Peritoneum (tissue), 1 donor: ENCODE measurements around a stretch of chr14.

DNA sequence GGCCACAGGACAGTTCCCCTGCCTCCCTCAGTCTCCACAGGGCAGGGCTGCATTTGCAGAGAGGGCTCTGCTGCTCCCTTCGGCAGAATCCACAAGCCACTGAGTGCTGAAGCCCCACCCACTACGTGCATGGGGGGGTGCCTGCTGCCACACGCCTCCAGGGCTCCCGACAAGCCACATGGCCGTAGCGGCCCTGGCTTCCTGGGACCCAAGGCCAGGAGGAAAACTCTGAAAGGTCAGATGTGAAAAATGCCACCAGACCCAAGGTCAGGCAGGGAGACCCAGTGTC is 43.1 kb downstream of the CCDC85C start:
- PRO-cap = no peak

DNA sequence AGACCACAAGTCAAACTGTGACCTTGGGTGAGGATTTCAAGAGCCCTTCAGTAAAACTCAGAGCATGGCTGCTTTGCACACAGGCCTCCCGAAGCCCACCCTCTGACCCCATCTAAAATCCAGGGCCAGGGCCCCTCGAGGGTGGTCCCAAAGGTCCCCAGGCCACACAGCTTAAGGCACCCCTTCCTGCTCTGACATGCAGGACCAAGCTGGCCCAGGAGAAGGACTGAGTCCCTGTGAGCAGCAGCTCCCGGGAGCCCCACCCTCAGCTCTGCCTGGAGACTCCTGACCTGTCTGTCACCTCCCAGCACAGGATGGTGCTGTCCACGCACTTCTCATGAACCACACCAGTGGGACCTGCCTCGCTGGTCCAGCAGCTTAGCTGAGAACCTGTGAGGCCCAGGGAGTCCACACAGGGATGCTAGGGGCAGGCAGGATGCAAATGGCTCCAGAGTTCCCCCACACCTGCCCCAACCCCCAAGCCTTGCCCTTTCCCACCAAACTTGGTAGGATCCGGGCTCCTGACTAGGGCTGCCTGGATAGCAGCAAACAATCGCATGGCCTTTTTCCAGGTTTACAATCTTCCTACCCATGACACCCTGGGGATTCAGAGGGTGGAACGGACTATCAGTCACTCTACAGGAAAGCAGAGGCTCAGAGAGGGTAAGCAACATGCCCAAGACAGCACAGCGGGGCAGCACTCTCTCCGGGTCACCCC is 27.7 kb downstream of the CCDC85C start:
- PRO-cap = no peak

GRCh38 chr14:99605230-99606121 is 1.5 kb upstream of the CCDC85C start:
- PRO-cap = no peak

GRCh38 chr14:99974796-99975361 is 90.3 kb upstream of the EVL start:
- PRO-cap = no peak

DNA sequence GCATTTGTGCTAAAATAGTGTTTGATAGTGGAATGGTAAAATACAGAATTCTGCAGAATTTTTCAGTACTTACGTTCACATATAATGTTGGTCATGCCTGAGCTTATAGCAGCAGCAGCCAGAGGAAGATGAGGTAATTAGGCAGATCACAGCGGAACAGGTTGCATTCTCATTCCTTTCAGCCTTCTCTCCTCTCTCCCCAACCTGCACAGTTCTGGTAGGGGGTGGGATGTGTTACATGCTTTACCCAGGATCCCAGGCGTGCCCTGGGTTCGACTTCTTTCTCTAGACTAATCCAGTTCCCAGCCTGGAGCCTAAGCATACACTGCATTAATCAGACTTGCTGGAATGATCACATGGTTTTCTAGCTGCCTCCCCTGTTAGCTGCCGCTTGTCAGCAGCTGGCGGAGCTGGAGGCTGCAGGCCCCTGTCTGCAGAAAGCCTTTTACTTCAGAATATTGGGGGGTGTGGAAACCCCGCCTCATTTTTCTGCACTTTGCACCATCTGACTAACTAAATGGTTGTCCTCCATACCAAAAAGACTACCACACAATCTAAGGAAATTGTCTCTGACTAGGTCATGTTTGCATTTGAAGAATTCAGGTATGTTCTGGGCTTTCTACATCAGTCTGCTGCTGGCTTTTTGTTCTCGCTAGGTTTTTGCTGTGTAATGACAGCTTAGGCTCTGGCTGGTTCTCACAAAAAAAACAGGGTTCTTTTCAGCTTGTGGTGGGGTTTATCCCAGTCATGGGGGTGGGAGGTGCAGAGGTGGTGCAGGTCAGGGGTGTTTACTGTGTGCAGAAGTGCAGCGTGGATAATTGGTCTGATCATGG is 45.9 kb upstream of the EVL start:
- PRO-cap = no peak

GRCh38 chr14:100070083-100070693 is 5.0 kb downstream of the EVL start:
- PRO-cap = no peak

DNA sequence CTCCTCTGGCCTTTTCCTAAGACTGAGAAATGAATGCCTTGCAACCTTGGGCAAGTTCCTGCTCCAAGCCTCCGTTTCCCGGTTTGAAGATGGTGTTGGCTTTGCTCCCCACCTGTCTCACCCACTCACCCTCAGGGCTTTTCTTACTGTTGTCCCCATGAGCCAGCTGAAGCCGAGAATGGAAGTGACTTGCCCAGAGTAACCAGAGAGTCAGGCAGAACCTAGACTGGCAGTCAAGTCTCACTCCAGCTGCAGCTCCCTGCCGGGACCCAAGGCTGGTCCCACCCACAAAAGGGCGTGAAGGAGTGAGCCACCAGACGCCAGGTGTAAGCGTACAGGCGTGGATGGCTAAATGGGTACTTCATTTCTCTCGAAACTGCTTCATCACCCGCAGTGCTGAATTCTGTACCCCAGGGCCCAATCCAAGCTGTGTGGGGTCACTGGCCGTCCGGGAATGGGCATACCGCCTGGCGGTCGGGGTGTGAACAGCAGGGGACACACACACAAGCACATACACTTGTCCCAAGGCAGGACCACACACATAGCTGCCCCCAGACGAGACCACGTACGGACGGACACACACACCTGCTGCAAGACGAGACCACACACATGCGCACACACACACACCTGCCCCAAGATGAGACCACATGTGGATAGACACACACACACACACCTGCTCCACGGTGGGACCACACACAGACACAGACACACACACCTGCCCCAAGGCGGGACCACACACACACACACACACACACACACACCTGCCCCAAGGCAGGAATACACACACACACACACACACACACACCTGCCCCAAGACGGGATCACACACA is 34.8 kb downstream of the DEGS2 start:
- PRO-cap = no peak

- PRO-cap = no peak
These were observed 21.0 kb downstream of the DEGS2 start for GRCh38 chr14:100138251-100138994.

DNA sequence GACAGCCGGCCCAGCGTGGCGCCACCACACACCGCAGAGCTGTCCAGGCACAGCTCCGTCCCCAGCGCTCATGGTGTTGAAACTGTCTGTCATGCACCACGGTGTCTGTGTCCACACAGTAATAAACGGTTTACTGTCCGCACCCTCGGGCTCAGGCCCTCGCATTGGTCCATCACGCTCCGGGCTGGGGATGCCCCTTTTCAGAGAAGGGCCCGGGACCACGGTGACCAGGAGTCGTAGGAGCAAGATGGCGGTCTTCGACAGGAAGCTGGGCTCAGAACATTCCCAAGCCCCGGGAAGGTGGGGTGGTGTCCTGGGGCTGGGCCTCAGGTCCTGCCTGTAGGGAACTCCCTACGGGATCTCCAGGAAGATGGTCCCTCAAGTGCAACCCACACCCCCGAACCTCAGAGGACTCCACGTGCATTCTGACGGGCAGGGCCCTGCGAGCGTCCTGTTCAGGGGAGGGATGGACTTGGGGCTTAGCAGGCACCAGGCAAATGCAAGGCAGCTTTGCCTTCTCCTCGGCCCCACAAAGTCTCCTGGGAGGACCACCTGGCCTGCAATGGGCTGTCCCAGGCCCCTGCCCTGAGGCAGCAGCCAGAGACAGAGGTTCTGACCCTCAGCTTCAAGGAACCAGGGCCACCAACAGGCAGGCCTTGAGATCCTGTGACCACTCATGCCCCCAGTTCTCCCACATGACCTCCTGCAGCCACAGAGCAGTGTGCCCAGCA is 15.2 kb downstream of the DEGS2 start:
- PRO-cap = no peak

- PRO-cap = no peak
These were observed 12.3 kb downstream of the DEGS2 start for GRCh38 chr14:100146862-100147770.

- PRO-cap = no peak
These were observed 3.8 kb downstream of the DEGS2 start for GRCh38 chr14:100155166-100156501.

DNA sequence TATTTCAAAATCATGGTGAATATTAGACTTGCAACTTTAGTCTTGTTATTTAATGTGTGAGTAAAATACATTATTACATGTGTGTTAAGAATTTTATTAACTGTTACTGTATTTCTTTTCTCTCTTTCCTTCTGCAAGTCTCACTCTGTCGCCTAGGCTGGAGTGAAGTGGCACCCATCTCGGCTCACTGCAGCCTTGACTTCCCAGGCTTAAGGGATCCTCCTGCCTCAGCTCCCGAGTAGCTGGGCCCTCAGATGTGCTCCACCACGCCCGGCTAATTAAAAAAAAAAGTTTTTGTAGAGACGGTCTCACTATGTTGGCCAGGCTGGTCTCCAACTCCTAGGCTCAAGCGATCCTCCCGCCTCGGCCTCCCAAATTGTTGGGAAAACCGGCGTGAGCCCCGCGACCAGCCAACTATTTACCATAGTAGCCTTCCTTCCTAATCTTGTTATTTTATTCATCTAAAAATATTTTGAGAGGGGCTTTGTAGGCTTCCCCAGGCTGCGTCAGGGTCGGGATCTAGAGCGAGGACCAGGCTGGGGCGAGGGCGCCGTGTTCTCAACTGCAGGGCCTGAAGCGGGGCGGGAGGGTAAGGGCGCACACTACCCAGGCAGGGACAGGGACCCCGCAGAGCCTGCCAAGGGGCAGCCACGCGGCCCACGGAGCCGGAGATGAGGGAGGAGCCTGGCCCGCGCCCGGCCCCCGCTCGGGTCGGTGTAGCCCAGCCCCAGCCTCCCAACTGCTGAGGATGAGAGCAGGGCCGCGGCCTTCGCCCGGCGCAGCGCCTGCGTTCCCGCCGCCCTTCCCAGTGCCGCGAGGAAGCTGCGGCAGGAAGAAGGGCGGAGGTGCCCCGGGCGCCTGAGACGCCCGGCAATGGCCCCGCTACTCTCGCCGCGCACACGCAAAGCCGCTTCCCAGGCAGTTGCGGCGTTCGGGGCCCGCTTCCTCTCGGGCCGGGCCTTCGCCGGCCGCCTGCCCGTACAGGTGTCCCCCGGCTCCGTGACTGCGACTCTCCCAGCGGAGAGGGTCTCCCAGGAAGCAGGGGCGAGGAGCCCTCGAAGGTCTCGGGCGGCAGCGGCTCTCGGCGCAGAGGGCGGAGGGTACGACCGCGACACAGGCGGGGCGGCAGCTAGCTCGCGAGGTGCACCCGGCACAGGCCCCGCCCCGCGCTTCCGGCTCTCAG is 25.1 kb upstream of the YY1 start:
- PRO-cap = unidirectional peak, minus-strand start at position 1,115 of the sequence

DNA sequence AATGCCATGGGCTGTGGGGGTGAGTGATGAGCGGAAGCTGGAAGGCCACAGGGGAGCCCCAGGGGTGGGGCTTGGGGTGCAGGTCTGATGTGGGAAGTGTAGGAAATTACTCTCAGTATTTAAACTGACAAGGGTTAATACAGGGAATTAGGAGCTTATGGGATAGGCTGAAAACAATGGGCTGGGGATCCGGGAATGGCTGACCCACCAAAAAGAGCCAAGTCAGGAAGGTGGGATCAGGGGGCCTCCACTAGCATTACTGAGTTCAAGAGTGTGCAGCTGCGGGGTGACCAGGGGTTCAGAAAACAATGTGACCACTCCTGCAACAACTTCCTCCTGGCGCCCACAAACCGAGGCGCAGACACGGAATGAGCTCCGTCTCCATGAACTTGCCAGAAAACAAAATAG is 16.7 kb upstream of the YY1 start:
- PRO-cap = no peak

DNA sequence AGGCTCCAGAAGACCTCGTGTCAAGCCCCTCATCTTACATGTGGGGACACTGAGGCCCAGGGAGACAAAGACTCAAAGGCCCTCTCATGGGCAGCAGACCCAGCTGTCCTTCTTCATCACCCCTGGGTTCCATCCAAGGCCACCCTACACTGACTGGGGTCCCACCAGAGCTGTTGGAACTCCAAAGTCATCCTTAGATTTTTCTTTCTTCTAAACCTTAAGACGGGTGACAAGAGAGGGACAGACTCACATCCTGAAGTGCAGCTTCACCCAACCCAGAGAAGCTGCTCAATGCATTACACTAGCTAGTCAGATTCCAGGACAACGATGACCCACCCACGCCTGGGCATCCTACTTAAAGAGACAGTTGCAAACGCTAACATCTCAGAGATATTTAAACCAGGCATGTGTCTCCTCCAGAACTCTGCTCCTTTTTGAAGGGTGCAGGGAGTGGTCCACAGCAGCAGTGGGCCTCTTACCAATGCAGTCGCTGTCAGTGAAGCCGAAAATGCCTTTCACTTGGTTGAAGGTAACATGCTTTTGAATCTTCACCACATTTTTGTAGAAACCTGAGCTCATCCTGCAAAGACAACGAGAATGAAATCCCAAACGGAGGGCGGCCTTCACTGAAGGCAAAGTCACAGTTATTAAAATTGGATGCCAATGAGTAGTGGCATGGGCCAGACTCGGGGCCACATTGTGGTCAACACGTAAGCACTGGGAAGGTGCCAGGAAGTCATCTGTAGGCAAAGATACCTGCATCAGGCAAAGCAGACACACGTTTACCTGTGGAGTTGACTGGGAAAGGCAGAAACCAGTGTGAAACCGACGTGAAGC is 23.3 kb downstream of the SLC25A47 start:
- PRO-cap = no peak

DNA sequence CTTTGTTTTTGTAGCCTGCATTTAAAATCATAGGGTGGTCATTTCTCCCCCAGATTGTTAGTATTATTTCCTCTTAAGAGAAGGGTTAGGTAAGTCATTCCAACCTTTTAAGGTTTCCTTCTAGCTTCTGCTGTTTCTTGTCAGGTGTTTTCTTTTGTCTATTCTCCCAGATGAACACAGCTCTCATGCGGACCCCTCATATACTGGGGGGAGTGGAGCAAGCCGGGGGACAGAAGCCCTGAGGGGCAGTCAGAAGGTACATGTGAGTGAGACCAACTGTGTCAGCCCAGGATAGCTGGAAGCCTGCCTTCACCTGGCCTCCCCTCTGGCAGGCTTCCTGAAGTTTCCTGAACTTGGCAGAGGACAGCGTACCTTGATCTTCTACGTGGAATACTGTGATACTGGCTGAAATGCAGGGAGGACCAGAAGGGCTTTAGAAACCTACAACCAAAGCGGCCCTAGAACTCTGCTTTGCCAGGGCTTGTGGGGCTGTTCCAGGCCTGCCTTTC is 13.1 kb downstream of the WDR25 start:
- PRO-cap = no peak

GRCh38 chr14:100391126-100391705 is 14.9 kb downstream of the WDR25 start:
- PRO-cap = no peak

DNA sequence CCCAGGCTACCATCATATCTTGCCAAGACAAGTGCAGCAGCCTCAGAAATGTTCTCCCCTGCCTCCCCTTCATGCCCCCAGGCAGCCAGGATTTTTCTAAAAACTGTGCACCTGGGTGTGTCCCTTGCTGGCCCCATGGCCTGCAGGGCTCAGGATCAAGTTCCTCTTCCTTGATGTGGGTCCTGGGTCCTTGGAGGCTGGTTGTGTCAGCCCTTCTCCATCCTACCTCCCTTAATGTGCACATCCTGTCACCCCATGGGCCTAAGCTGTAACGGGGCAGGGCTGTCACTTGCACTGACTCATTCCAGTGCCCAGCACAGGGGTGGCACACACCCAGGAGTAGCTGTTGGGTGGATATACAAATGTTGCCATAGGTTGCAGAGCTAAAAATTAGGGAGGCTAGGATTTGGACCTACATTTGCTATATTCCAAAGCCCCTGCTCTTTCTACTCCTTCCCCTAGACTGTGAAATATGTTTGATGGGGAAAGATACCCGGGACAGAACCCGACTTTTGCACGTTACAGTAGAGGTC is 48.8 kb downstream of the WDR25 start:
- PRO-cap = no peak

GRCh38 chr14:100529455-100529654 is 57.9 kb downstream of the BEGAIN start:
- PRO-cap = no peak

GRCh38 chr14:100547770-100548448 is 39.3 kb downstream of the BEGAIN start:
- PRO-cap = no peak

DNA sequence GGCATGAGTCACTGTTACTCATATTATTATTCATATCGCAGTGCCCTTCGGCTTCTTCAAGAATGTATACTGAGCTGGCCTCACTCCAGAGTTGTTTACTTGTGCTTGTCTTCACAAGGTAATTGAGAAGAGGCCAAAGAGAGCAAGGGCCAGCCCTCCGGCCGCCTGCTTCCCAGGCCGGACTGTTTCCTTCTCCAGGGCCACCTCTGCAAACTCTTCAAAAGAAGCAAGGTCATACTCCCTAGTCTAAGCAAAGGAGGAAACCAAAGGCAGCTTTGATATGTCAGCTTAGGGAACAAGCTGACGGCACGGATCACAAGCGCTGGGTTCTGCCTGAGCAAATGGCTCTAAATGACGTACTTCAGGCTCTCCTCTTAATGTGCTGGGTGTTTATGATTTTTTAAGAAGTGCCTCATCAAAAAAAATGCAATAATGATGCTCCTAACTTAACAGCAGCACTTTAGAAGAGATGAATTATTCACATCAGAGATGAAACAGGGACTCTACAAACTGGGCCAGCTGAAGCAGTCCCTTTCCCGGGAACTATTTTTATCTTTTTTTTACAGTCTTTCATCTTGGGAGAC is 65.7 kb upstream of the DLK1 start:
- PRO-cap = no peak